ENCODE measurements around a stretch of chr17.

DNA sequence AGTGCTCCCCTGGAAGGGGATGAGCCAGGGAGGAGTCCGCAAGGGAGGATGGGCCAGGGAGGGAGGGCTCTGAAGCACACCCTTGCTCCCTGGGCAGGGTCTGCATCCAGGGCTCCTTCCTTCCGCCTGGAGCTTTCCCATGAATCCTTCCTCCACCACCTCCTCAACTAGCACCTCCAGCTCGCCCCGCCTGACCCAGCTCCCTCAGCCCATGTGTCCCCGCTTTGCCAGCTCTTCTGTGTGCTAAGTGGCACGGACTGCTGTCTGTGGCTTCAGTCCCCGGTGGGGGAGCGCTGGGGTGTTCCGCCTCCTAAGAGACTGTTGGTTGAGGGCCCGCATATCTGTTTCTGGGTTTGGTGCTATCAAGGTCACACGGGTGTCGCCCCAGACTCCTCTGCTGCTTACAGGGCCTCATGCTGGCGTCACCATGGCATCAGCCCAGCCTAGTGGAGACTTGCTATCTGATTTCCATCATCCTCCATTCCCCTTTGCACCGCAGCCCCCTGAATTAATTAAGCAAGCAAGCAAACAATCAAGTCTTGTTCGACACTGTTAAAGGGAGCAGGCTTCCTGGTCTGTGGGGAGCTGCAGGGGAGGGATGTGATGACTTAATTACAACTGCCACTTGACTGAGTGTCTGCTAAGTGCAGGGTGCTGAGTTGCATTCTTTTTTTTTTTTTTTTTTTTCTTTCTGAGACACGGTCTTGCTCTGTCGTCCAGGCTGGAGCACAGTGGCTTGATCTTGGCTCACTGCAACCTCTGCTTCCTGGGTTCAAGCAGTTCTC is 71.8 kb downstream of the PRKCA start:
- PRO-cap, result no peak
- RRBS, result no CpG with 5 or more reads among the region's 17 CpGs

DNA sequence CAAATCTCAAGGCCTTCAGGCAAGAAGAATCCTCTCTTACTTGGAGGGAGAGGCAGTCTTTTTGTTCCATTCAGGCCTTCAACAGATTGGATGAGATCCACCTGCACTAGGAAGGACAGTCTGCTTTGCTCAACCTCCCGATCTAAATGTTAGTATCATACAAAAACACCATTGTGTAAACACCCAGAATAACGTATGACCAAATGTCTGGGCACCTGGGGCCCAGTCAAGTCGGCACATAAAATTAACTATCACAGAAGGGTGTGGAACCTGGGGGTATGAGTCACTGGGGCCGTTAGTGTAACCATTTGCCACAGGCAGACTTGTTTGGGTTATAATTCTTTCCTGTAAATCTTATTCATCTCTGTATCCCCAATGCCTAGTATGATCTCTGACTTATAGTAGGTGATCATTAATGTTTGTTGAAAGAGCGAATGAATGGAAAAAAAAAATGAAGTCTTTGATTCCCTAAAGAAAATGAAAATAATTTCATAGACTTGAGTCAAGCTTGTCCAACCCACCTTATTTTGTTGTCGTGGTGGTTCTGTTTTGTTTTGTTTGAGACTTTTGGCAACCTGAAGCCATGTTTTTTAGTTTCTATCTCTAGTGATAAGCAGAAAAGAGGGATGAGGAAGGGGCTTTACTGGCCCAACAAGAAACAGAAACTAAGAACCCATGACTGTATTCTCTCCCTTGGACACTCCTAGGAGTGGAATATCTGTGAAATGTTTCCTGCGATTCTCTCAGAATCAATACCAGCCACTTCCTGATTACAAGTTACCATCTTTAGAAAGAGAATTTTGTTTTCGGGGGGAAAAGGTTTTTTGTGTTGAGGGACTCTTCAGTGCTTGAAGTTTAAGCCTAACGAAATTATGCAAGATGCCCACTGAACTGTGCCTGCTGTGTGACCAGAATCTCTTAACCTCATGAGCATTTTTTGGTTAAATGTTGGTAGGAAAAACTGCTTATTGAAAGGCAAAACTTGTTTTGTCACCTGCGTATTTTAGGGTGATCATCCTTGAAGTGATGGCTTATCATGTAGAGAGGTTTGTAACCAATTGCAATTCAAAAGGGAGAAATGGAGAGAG is 207.4 kb downstream of the PRKCA start:
- PRO-cap, result no peak
- RRBS, result no CpG with 5 or more reads among the region's 10 CpGs

DNA sequence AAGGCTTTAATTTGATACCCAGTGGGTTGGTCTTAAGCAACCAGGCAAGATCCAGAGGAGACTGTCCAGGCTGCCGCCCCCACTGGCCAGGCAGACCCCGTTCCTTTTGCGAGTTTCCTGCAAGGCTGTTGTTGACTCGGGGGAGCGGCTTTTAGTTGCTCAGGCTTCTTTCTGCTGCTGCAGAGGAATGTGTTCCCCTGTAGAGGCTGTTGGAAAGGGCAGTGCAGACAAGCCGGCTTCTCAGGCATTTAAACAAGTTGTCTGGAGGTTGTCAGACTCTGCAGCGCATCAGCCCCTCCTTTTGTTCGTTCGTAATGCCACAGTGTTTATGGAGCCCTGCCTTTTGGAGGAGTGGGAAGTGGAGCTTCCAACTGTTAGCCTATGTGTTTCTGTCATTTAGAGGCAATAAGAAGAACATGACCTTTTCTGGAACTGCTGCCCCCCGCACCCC is 231.2 kb downstream of the PRKCA start:
- PRO-cap, result no peak
- RRBS, result no CpG with 5 or more reads among the region's 10 CpGs

- PRO-cap, result no peak
- RRBS, result no CpG with 5 or more reads among the region's 14 CpGs
Observed at GRCh38 chr17:66578806-66579326, 256.1 kb upstream of the CACNG5 start.

- PRO-cap, result no peak
- RRBS, result 78% methylated on average over 8 of the region's 38 CpGs
Observed at GRCh38 chr17:66675807-66677001, 158.7 kb upstream of the CACNG5 start.

DNA sequence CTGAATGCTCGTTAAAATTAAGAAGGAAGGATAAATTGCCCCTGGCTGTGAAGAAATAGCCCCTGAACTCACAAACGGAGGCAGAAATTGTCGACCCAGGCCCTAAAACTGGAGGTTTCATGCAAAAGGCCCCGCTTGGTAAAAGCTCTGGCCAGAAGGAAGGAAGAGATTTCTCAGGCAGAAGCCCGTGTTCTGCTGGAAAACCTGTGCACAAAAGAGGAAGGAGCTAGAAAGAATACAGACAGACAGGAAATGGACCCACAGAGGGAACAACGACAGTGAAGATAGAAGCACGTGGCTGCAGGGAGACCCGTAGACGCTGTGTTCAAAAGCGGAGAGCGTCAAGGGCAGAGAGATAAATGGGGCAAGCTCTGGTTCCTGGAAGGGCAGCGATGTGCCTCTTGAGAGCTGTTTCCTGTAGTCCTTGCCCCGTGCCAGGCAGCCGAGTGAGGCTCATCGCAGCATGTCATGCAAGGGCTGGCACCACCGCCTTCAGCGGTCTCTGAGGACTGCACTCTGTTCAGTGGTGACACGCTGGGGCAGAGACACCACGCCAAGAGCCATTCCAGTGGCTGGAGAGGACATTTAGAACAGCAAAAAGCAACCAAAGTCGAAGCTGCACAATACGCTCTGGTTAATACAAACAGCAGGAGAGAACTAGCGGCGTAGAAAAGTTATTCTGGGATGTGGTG is 43.6 kb upstream of the CACNG5 start:
- PRO-cap, result no peak
- RRBS, result no CpG with 5 or more reads among the region's 23 CpGs

- PRO-cap, result no peak
- RRBS, result 80% methylated on average over 1 of the region's 15 CpGs
Observed at GRCh38 chr17:67019882-67020458, 24.4 kb upstream of the CACNG1 start.

GRCh38 chr17:67044923-67045461 is 638 bp downstream of the CACNG1 start:
- PRO-cap, result no peak
- RRBS, result no CpG with 5 or more reads among the region's 6 CpGs

GRCh38 chr17:67056505-67056852 is 12.1 kb downstream of the CACNG1 start:
- PRO-cap, result no peak
- RRBS, result no CpG with 5 or more reads among the region's 5 CpGs

- PRO-cap, result no peak
- RRBS, result no CpG with 5 or more reads among the region's 5 CpGs
Observed at GRCh38 chr17:67171858-67172271, 73.1 kb downstream of the HELZ start.

DNA sequence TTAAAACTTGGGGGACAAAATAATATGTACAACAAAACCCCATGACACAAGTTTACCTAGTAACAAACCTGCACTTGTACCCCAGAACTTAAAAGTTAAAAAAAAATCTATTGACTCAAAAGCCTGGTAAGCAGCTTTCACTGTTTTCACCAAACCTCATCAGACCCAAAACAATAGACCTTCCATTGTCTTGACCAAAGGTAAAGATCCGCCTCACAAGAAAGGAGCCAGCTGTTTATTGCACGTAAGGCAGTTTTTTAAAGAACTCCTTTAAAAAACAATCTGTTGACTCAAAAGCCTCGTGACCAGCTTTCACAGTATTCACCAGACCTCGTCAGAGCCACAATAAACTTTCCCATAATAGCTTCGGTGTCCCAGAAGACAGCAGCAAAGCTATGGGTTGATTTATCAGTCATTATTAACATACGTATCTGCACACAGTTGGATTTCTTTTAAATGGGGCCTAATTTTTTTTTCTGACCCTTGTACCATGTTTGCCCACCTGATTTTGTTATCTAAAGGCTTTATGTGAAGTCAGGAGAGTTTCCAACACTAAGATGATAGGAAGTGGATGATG is 17.4 kb upstream of the HELZ start:
- PRO-cap, result no peak
- RRBS, result no CpG with 5 or more reads among the region's 6 CpGs

- PRO-cap, result no peak
- RRBS, result no CpG with 5 or more reads among the region's 6 CpGs
Observed at GRCh38 chr17:67337820-67338638, 28.3 kb downstream of the PSMD12 start.

GRCh38 chr17:67348648-67349261 is 17.6 kb downstream of the PSMD12 start:
- PRO-cap, result no peak
- RRBS, result no CpG with 5 or more reads among the region's 10 CpGs

DNA sequence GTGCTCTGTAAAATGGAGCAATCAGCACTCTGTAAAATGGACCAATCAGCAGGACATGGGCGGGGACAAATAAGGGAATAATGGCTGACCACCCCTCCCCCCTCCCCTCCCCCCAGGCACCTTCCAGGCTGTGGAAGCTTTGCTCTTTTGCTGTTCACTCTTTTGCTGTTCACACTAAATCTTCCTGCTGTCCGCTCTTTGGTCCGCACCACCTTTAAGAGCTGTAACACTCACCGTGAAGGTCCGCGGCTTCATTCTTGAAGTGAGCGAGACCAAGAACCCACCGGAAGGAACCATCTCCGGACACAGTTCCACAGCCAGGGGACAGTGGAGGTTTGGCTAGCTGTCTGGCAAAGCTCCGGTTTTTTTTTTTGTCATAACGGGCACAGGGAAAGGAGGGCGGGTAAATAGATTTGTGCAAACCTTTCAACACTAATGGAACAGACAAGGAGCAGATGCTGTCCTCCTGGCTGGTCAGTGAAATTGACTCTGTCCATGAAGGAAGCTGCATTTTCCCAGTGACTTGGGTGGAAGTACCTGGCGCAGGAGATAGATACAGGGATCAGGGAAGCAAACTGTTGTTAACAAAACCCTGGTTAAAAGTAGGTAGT is 8.4 kb downstream of the PITPNC1 start:
- PRO-cap, result no peak
- RRBS, result 95% methylated on average over 2 of the region's 13 CpGs

- PRO-cap, result no peak
- RRBS, result 87% methylated on average over 3 of the region's 22 CpGs
Observed at GRCh38 chr17:67432909-67433722, 56.0 kb downstream of the PITPNC1 start.

- PRO-cap, result no peak
- RRBS, result no CpG with 5 or more reads among the region's 13 CpGs
Observed at GRCh38 chr17:67577965-67578888, 139.5 kb upstream of the NOL11 start.

- PRO-cap, result no peak
- RRBS, result no CpG with 5 or more reads among the region's 5 CpGs
Observed at GRCh38 chr17:67635107-67635679, 82.5 kb upstream of the NOL11 start.

DNA sequence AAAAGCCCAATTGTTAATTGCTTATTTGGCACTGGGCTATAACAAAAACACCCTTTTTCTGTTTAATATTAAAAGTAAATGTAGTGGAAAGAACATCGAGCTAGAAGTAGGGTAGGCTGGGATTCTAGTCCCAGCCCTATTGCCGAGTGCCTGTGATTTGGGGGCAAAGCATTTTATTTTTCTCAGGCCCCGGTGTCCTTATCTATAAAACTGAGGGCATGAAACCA is 60.4 kb upstream of the NOL11 start:
- PRO-cap, result no peak
- RRBS, result no CpG with 5 or more reads among the region's 3 CpGs

DNA sequence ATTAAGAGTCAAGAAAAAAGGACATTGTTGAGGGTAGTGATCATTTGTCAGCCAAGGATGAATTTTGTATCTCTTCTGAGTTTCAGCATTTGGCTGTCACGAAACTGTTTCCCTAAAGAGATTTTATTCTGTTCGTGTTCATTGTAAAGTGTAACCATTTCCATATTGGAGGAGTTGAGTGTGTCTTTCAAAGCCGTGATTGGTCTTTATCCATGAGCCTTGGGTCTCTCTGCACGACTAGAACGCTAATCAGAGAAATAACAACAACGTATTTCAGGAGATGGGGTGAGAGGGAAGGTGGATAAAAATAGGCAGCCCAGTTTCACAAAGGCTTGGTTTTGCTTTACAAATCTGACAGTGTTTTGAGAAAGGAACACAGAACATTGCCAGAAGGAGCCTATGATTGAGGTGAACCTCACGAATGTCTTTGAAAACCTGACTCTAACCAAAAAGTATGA is 38.2 kb upstream of the NOL11 start:
- PRO-cap, result no peak
- RRBS, result no CpG with 5 or more reads among the region's 7 CpGs

- PRO-cap, result no peak
- RRBS, result no CpG with 5 or more reads among the region's 9 CpGs
Observed at GRCh38 chr17:67866251-67866965, 41.1 kb downstream of the BPTF start.

Measured in kidney (tissue), 2 donors.